Renal cortical epithelial cell (primary cell): Measurements from ENCODE around the gene IRAK1BP1.

- RRBS: no CpG with 5 or more reads among the region's 3 CpGs
Measured at GRCh38 chr6:75886731-75887074, 137.7 kb downstream of the MYO6 start.

- RRBS: under 1% methylated on average over 18 of the region's 62 CpGs
Measured at GRCh38 chr6:78866968-78868144, at the start of gene IRAK1BP1. Gene IRAK1BP1 (plus strand): TSS chr6:78867551.

- RRBS: no CpG with 5 or more reads among the region's 6 CpGs
Measured at GRCh38 chr6:79152124-79152953, 74.3 kb upstream of the PHIP start.

- RRBS: no CpG with 5 or more reads among the region's 1 CpG
Measured at GRCh38 chr6:79277982-79278319, 199.9 kb upstream of the PHIP start.

DNA sequence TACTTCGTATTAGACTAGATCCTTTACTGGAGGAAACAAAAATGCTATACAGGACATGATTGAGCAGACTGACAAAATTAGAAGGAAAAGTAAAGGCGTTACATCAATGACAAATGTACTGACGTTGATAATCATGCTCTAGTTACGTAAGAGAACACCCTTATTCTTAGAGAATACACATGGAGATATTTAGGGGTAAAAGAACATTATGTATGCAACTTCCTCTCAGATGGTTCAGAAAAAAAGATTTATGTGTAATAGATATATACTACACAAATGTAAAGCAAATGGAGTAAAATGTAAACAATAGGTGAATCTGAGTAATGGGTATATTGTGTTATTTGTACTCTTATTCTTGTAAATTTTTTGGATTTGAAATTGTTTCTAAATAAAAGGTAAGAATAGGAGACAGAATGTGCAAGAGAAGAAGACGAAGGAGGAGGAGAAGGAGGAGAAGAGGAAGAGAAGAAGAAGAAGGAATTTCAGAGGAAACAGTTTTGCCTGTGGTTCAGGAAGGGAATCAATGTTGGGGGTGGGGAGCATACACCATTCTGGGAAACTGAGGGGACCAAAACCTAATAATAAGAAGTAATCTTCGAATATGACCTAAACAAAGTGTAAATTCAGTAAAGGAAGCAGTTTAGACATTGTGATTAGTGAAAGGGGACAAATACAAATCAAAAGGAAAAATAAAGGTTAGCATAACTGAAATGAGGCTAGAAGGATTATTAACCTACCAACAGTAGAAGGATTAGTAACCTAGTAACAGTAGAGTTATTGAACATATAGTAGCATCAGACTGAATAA, 22.5 kb upstream of the LCA5 start:
- RRBS: no CpG with 5 or more reads among the region's 6 CpGs

DNA sequence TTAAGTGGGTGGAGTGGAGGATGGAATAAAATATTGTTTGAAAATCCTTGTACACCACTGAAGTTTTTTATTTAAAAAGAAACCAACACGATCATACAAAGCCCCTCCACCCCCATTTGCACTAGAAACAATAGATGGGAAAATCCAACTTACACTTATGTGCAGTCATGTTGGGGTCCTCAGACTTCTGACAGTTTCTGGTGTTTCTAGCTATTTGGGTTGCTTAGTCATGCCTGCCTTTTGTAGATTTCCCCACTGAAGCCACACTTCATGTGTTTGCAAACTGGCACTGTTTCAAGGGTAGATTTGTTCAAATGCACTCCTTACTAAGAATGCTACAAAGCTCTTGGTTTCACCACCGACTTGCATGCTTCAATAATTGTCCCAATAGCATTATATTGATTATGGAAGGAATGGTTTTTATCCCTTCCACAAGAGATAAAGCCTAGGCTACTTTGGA, 1.4 kb downstream of the SH3BGRL2 start:
- RRBS: no CpG with 5 or more reads among the region's 2 CpGs

GRCh38 chr6:80020370-80020795, 15.9 kb downstream of the TTK start:
- RRBS: no CpG with 5 or more reads among the region's 3 CpGs

GRCh38 chr6:80301011-80301685, 194.7 kb downstream of the BCKDHB start:
- RRBS: no CpG with 5 or more reads among the region's 4 CpGs

DNA sequence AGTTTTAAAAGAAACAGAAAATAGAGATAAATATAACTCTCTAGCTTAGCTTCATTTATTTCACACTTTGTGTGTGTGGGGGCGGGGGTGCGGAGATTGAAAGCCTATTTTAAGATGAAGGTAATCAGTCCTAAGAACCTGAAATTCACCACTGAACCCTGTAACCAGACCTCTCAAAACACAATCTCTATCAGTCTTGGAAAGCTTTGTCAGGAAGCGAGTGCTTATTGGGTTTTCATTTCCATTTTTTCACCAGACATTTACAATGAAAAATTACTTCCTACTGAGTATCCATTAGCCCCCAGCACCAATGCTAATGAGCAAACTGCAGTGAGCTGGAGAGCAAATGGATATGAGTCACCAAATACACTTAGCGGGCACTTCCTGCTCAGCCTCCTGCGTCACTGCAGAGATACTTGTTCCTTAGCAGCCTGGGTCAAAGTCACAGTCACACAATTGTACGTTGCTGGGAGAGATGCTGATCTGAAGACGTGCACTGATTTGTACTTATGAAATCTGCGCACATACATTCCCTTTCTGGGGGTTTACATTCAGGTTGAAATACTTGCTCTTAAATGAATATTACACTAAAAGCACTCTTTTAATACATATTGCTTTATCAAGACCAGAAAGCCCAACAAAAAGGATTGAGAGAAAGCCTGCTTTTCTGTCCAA, 532.2 kb downstream of the BCKDHB start:
- RRBS: no CpG with 5 or more reads among the region's 8 CpGs

- RRBS: no CpG with 5 or more reads among the region's 5 CpGs
Measured at GRCh38 chr6:81750997-81751417, 1.5 kb downstream of the TENT5A start.

DNA sequence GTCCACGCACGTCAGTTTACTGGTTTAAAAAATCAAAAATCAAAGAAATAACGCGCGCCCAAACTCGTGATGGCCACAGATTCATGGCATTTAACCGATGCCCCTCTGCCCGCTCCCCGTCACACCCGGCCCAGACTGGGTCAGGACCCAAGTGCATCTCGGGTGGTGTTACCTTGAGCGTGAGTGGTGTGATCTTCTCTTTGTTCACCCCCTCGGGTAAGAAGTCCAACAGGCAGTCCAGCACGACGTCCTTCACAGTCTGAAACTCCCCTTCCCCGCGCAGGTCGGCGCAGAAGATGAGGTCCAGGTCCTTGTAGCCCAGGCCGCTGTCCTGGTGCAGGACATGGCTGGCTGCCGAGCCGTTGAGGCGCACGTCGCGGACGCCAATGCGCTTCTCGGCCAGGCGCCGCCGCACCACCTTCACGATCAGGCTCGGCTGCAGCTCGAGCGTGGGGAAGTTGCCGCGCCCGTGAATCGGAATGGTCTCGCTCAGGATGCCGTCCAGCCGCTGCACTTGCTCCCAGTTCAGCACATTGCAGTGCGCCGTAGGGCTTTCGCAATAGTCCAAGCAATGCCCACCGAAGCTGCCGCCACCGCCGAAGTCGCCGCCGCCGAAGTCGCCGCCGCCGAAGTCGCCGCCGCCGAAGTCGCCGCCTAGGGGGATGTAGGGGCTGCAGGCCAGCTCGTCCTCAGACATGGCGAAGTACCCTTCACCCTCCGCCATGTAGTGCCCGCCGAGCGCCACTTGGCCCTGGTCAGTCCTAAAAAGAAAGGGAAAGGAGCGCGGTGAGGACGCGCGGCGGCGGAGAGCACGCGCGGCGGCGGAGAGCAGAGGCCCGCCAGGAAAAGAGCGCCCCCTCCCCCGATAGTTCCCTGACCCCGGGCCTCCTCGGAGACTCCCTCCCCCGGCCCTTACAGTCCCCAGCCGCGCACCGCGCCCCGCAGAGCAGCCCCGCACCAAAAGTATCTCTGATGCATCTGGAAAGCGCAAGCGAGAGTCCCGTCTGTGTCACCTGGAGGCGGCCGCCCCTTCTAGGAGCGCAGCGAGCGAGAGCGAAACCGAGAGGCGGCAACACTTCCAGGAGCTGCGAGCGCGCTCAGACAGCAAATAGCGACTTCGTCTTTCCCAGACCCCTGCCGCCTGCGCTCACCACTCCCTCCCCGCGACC, 679 bp downstream of the TENT5A start:
- RRBS: no CpG with 5 or more reads among the region's 114 CpGs

DNA sequence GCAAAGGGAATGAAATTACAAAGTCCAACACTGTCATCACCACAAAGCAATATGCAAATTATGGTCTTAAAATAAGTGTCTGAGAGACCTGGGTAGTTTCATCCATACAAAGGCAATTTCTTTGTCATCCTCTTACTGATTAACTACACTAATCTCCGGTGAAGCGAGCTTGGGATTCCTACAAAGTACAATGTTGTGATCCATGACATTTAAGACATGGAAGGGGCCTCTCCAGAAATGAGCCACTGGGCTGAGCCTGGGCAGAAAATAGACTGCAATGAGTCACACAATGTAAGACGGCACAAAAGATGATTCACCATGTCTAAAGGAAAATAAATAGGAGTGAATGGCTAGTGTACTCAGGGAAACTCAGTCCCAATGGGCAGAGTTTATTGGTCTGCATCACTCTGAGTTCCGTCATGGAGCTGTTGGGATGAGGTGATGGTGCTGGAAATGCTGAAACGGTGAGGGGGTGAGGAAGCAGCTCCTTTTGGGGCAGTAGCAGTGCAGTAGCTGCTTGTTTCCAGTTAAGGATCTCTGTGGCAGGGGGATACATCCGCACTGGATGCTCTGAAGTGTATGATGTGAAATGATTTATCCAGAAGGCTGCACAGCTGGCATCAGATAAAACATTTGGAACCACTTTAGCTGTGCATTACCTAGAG, 103.3 kb downstream of the IBTK start:
- RRBS: no CpG with 5 or more reads among the region's 6 CpGs

DNA sequence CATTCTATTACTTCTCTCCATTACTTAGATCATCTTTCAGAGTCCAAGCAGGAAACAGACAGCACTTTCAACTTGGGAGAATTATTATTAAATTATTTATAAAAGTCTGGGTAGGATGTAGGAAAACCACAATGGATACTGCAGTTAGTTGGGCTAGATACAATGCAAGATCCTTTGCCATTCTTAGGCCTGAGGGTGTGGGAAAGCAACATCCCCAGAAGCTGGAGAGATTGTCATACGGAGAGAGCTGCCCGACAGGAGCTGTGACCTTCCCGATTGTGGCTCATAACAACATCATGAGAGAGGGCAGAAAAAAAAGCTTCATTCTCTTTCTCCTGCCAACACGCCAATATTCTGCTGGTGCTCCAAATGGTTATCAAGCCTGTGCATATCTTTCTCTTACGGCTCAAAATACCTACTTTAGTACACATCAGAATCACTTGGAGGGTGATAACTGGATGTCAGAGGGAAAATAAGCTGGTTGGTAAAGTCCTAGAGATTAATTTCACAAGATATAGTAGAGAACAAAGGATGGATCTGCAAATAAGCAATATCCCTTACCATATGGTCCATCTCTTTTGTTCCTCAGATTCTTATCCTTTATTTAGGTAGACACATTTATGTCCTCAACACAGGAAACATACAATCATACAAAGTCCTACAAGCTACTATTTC, 81.0 kb downstream of the IBTK start:
- RRBS: no CpG with 5 or more reads among the region's 5 CpGs

- RRBS: 1% methylated on average over 3 of the region's 16 CpGs
Measured at GRCh38 chr6:82246701-82247378, 704 bp downstream of the IBTK start.

DNA sequence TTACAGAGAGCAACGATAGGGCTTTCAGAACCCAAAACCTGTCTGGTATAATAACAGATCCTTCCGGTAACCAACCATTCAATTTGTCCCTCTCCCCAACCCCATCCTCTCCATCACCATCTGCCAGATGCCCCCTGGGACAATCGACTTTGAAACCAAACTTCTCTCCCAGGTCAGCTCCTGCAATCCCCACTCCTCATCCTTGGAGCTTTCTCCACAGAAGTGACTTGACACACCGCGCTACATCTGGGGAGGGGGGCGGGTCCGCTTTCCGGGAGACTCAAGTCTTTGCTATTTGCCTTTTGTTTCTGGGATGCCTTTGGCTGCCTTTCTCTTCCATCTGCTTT, 852 bp upstream of the TPBG start:
- RRBS: no CpG with 5 or more reads among the region's 8 CpGs

GRCh38 chr6:82959308-82960051, 106.2 kb downstream of the UBE3D start:
- RRBS: no CpG with 5 or more reads among the region's 7 CpGs

- RRBS: no CpG with 5 or more reads among the region's 4 CpGs
Measured at GRCh38 chr6:83085981-83086574, 18.6 kb downstream of the DOP1A start.

GRCh38 chr6:83430078-83430862, 581 bp downstream of the ME1 start:
- RRBS: no CpG with 5 or more reads among the region's 22 CpGs